Epithelial cell of proximal tubule (primary cell): Measurements from ENCODE around the gene TAPT1.

DNA sequence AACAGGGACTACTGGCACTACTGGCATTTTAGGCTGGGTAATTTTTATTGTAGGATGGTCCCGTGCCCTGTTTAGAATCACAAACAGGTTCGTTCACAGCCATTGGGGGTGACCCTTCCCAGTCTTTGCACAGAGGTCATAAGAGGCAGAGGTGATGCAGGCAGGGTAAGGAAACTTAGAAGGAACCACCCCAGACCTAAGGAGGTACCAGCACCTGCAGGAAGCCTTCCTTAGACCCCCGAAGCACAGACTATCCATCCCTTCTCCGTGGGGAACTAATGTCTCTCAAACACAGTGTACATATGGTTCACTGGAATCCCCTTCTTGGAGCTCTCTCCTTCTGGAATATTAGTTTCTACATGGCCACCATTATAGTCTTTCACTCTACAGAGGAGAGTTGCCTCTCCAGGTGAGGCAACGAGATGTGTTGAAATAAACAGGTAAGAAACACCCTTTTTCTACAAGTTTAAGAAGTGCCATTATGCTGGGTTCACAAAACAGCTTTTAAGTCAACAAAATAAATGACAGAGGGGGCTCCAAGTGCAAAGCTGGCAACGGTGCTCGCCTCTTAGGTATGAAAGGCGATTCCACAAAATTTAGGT is 4.4 kb downstream of the WDR1 start:
- RAMPAGE, long total RNA = no peak
- RRBS = no CpG with 5 or more reads among the region's 8 CpGs

GRCh38 chr4:10173308-10173906 is 56.8 kb upstream of the WDR1 start:
- RAMPAGE, long total RNA = no peak
- RRBS = no CpG with 5 or more reads among the region's 6 CpGs

DNA sequence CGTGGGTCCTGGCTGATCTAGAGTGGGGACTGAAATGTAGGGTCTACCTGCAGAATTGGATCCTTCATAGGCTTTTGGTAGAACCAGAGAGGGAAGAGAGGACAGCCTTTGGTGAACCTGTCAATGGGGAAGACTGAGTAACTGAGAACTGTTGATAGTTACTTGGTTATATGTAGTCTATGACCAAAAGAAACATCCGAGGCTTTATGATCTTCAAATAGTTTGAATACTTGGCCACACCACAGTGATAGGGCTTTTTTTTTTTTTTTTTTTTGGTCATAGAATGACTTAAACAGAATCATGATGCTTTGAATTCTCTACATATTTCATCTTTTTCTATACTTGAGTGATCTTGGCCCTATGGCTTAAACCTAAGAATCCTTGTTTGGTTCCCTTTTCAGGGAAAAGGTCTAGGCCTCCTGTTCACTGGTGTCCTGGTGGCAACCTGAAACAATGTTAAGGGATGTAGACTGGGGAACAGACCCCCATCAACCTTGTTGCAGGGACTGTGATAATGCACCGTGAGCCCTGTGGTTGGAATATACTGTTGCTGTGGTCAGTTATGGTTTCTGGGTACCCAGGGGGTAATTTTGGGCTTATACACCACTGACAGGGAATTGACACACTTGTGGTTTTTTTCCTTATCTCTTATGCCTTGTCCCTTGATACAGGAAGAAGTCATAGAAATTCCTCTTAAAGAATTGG is 63.8 kb upstream of the WDR1 start:
- RAMPAGE, long total RNA = no peak
- RRBS = no CpG with 5 or more reads among the region's 3 CpGs

- RAMPAGE, long total RNA = no peak
- RRBS = no CpG with 5 or more reads among the region's 2 CpGs
Measured at GRCh38 chr4:13363950-13364553, 120.1 kb downstream of the RAB28 start.

GRCh38 chr4:13403532-13404220 is 80.5 kb downstream of the RAB28 start:
- RAMPAGE, long total RNA = no peak
- RRBS = no CpG with 5 or more reads among the region's 5 CpGs

GRCh38 chr4:13483071-13483517 is 1.0 kb downstream of the RAB28 start:
- RAMPAGE, long total RNA = no peak
- RRBS = 23% methylated on average over 3 of the region's 11 CpGs

- RAMPAGE, long total RNA = no peak
- RRBS = no CpG with 5 or more reads among the region's 4 CpGs
Measured at GRCh38 chr4:13582440-13583311, 38.4 kb upstream of the NKX3-2 start.

DNA sequence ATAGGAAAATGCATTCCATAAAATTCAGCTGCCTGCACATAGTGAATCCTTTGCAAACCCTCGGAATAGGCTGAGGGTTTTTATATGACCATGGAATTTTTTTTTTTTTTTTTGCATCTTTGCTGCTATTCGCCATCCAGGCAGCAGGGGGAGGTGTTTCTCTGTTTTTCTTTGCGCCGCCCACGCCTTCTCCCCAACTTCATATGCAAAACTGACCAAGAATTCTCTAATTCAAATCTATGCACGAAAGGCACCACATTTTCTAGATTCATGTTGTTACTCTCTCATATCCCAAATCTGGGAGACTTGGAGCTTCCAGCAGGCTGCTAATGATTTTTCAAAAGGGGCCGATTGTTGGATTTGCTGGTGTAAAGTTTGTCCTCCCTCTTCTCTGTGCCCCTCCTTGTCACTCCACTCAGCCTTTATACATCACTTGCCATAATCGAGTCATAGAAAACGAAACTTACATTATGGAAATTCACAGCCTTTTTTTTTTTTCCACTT is 29.0 kb upstream of the BOD1L1 start:
- RAMPAGE, long total RNA = no peak
- RRBS = no CpG with 5 or more reads among the region's 9 CpGs

DNA sequence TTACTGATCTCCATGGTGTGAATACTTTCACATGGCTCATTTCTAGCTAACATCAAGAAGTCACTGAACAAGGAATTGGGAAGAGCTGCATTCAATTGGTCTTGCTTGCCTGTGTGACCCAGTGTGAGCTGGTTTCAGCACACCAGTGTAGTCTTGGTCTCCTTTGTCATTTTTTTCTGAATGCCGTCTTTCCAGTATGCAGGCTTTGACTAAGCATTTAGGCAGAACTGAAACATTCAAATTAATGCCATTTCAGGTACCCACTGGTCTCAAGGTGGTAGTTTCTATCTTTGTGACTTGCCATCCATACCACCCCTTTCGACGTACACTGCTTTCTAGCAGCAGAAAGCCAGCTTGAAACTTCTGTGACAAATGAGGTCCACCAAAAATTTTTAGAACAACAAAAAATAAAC is 550.5 kb upstream of the BOD1L1 start:
- RAMPAGE, long total RNA = no peak
- RRBS = no CpG with 5 or more reads among the region's 3 CpGs

GRCh38 chr4:14879528-14880342 is 122.5 kb upstream of the CPEB2 start:
- RAMPAGE, long total RNA = no peak
- RRBS = no CpG with 5 or more reads among the region's 9 CpGs

DNA sequence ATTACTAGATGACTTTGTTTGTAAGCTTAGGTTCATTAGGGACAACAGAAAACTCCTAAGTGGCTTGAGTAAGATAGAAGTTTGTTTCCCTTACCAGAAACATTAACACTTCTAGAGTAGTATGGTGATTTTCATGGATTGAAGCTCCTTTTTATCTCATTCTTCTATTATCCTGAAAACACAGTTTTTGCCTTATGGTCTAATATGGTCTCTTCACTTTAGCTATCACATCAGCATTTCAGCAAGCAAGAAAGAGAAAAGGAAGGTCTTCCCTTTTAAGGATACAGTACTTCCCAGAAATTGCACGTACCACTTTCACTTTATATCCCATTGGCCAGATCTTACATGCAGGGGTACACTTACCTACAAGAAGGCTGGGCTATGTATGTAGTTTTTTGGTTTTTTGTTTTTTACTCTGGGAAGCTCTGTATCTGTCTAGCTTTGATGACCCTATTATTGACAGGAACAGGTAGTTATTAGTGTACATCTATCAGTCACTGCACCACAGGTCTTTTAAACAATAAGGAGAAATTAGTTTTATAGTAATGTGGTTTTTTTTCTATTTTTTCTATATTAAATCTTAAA is 27.4 kb downstream of the CPEB2 start:
- RAMPAGE, long total RNA = no peak
- RRBS = no CpG with 5 or more reads among the region's 1 CpG

GRCh38 chr4:15065937-15067071 is 64.0 kb downstream of the CPEB2 start:
- RAMPAGE, long total RNA = no peak
- RRBS = no CpG with 5 or more reads among the region's 11 CpGs

- RAMPAGE, long total RNA = no peak
- RRBS = no CpG with 5 or more reads among the region's 5 CpGs
Measured at GRCh38 chr4:15077789-15078441, 75.6 kb downstream of the CPEB2 start.

GRCh38 chr4:15144391-15144760 is 142.1 kb downstream of the CPEB2 start:
- RAMPAGE, long total RNA = no peak
- RRBS = no CpG with 5 or more reads among the region's 3 CpGs

GRCh38 chr4:15531036-15531871 is 61.6 kb downstream of the CC2D2A start:
- RAMPAGE, long total RNA = no peak
- RRBS = no CpG with 5 or more reads among the region's 9 CpGs

DNA sequence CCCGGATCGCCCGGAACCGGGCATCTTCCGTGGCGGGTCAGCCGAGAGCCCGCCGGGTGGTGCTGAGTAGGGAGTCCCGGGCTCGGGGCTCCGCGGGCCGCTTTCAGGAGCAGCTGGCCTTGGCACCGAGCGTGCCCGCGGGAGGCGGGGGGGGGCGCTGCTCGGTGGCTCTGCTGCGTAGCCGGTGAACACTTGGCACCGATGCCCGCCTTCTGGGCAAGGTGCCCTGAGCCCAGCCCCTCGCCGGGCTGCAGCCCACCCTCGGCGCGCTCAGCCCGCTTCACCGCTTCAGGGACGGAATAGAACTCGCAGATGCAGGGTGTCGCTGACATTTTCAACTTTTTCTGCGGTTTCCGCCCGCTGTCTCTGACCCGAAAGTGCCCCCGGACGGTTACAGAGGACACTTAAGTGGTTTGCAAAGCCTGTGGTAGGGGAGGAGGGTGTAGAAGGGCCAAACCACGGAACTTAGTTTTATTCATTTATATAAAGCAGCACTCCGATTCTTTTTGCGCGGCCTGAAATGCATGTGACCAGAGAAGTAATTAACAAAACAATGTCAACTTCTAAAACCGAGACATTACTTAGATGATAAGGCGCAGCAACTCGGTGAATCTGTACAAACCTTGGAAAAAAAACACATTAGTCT is 712 bp downstream of the CD38 start:
- RAMPAGE, long total RNA = no peak
- RRBS = 1% methylated on average over 20 of the region's 48 CpGs

DNA sequence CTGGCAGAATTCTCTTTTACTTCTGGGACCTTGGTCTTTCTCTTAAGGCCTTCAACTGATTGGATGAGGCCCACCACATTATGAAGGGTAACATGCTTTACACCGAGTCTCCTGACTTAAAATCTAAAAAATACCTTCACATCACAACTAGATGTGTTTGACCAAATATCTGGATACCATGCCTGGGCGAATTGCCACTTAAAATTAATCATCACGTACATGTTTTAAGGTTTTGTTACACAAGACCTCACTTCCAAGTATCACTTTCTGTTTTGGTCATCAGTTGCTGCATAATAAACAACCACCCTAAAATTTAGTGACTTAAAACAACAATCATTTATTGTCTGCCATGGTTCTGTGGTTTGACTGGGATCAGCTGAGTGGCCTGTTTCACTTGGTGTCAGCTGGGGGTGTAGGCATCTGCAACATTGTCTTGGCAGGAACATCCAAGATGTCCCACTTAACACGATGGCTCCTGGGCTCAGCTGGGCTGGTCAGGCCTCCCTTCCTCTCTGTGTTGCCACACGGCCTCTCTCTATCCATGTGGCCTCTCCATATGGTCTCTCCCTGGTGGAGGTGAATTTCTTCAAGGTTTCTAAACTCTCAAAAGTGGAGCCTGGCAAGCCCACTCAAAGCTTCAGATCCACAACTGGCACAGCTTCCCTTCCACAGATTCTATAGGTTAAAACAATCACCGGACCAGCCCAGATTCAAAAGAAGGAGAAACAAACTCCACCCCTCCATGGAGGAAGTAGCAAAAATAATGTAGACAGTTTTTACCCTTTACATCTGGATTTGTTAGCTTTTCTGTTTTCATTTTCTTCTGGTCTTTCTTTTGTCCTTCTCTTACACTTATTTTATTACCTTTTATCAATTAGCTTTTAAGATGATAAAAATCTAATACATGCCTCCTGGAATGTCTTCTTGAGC is 3.7 kb downstream of the CD38 start:
- RAMPAGE, long total RNA = no peak
- RRBS = no CpG with 5 or more reads among the region's 6 CpGs

DNA sequence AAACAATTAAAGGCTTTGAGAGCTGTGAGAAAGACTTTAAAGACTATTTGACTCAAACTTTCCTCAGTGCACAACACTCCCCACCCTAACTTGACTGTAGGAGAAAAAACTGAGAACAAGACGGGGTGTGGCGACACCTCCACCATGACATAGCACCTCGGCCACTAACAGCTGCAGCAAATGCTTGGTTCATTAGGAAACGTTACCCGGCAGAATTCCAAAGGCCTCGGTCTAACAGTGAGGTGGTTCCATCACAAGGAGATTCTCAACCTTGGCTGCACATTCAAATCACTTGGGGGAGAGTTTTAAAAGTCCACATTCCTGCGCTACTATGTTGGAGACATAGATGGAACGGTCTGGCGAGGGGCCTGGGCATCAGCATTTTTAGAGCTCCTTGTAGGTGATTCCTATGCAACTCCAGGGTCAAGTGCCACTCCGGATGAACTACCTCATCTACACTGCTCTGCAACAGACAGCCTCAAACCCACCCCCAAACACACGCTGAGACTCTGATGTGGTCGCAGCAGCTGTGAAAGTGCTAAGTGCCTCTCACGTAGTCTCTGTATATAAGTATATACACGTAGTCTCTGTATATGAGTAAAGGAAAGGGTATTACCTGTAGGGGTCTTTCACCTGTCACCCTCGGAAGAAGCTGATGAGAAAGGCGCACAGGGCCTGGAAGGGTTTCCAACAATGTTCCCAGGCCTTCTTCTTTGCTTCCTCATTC is 990 bp downstream of the FGFBP2 start:
- RAMPAGE, long total RNA = no peak
- RRBS = no CpG with 5 or more reads among the region's 16 CpGs

GRCh38 chr4:16078975-16079634 is 4.7 kb downstream of the PROM1 start:
- RAMPAGE, long total RNA = no peak
- RRBS = no CpG with 5 or more reads among the region's 6 CpGs

DNA sequence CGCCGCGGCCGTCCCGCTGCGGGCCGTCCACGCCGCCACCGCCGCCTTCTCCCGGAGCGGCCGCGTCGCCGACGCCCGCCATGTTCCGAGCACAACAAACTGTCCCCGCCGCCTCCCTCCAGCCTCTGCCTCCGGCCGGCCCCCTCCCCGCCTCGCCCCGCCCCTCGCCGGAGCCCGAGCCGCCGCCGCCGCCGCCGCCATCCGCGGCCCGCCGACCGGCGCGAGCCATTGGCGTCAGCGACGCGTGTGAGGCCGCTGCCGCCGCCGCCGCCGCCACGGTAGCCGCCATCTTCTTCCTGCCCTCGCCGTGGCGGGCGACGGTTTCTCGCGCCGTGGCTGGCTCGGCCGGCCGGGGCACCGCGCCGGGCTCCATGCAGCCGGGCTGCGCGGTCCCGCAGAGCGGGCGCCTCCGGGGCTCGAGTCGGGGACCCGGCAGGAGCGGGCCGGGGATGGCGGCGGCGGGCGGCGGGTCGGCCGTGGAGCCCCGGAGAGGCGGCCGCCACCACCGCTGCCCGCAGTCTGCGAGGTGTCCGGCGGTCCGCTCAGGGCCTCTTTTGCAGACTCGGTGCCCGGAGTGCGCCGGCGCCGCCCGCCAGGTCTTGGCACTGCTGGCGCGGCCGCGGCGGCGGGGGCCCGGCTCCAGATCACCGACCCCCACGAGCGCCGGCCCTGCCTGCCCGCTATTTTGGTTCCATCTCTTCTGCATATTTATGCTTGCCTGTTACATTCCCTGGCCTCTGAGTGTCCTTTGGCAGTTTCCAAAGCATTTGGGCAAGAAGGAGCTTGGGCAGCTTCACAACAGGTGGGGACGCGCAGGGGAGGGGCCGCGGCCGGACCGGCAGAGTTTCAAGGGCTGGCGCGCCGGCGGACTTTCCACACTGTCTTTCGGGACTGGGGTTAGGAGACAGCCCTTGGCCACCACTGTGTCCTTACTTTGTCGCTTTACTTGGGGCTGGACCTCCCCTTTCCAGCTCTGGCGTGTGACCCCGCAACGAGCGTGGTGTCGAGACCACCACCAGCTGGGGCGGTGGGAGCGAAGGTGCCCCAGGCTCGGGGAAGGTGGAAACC is at the start of gene TAPT1:
Gene TAPT1 (minus strand): TSS at position 96 of the 1,068 bp plus-strand sequence.
- RAMPAGE, long total RNA = no peak
- RRBS = 2% methylated on average over 62 of the region's 136 CpGs